Cerebellum (tissue), 5 donors: ENCODE data around the gene ZDHHC23.

DNA sequence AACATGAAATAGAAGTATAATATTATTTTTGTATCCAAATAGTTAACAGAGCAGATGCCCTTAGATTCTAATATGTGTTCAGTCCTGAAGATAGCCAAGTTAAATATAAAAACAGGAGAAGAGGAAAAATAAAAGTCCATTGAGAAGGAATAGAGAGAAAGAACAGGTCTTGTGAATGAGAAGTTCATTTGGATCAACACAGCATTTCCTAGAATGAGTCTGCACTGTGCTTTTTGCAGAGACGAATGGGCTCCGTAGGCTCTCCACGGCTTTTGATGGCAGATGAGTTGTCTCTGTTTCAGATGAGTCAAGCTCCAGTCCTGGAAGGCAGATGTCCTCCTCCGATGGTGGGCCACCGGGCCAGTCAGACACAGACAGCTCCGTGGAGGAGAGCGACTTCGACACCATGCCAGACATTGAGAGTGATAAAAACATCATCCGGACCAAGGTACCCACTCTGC lies 70.4 kb downstream of the SIDT1 start:
- PRO-cap, 3 experiments = no peak in any of the 3 experiments
- RAMPAGE, long total RNA = no peak

GRCh38 chr3:113673661-113673892 lies 22.9 kb downstream of the USF3 start:
- PRO-cap, 3 experiments = no peak in any of the 3 experiments
- RAMPAGE, long total RNA = no peak

DNA sequence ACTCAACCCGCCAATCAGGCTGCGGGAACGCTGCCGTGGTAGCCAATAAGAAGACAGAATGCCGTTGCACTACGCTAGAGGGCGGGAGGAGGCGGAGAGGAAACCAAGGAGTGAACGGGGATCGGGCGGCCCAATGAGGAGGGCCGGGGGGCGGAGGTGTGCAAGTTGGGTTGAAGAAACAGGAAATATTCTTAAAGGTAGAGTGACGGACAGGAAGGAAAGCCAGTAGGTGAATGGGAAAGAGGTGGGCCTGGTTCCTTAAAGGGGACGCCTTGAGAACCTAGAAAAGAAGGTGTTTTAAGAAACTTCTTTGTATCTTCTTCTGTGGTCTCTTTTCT lies 264 bp upstream of the USF3 start:
- PRO-cap, 3 experiments = peak in 3 of 3 experiments; most common plus-strand start position 225 of the sequence (in 3)
- RAMPAGE, long total RNA = no peak

DNA sequence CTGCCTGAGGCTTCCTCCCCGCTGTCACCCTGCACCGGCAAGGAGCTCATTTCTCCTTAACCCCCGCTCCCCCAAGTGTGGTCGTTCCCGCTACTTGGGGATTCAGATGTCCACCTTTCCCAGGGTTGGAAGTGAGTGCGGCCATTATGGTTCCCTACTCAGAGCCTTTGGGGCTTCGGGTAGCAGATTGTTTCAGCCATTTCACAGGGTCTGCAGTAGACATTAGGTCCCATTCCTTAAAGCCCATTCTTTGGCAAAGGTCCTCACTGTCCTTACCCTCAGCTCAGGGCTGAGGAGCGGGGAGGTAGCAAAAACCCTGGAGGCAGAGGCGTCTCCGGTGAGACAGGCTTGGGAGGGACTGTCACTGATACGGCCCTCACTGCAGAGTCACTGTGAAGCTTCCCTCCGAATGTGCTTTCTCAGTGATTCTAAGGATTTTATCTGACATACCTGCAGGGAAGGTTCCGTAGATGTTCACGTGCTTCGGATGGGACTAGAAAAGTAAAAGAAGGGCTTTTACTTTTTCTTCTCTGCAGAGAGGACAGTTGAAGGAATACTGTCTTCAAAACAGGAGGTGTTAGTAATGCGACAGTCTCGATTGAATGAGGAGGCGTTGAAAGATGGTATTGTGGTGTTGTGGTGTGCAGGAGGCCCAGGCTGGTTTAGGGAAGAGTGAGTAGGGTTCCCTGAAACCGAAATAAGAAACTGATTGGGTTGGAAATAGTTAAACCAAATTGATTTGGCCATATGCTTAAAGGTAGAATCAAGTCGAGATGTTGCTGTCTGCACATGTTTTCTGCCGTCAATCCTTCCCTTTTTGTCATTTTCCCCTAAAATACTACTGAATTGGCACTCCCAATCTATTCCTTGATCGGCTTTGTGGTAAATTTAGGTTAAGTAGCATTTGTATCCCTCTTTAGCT lies 634 bp downstream of the ATP6V1A start:
- PRO-cap, 3 experiments = peak in 1 of 3 experiments; most common minus-strand start position 411 of the sequence (in 1)
- RAMPAGE, long total RNA = no peak

DNA sequence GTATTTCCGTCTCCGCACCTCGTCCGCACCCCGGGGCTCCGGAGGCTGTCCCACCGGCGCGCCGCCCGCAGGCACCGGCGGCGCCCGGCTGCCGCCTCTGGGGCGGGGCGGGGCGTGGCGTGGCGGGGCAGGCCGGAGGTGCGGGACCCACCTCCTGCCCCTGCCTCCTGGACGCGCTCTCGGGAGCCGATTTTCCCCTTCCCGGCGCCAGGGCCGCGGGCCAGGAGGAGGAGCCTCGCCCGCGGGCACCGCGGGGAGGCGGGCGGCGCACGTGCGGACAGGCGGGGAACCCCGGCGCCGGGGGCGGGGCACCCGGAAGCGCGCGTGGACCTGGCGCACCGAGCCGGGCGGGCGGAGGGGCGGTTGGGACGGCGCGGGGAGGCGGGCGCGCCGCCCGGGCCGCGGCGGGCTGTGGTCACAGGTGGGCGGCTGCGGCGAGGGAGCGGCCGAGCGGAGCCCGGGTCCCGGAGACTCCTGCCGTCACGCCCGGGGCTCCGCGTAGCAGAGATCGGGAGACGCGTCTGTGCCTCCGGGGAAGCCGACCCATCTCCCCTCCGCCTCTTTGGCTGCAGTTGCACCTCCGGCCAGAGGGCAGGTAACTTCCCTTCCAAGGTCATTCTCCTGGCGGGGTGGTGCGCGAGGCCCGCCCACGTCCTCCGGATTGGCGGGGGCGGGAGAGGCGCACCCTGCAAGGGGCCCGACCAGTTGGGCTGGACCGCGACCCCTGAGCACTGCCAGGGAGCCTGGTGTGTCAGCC lies at the start of gene ZDHHC23:
ZDHHC23 (plus strand) TSS at position 418 of the 757 bp plus-strand sequence.
- PRO-cap, 3 experiments = peak in 2 of 3 experiments; most common plus-strand start position 341 of the sequence (in 1); most common minus-strand start position 181 of the sequence (in 1)
- RAMPAGE, long total RNA = no peak

- PRO-cap, 3 experiments = no peak in any of the 3 experiments
- RAMPAGE, long total RNA = no peak
Measured at GRCh38 chr3:114092474-114092974, 36.0 kb downstream of the QTRT2 start.

GRCh38 chr3:114152417-114153201 lies 26.2 kb downstream of the DRD3 start:
- PRO-cap, 3 experiments = no peak in any of the 3 experiments
- RAMPAGE, long total RNA = no peak

DNA sequence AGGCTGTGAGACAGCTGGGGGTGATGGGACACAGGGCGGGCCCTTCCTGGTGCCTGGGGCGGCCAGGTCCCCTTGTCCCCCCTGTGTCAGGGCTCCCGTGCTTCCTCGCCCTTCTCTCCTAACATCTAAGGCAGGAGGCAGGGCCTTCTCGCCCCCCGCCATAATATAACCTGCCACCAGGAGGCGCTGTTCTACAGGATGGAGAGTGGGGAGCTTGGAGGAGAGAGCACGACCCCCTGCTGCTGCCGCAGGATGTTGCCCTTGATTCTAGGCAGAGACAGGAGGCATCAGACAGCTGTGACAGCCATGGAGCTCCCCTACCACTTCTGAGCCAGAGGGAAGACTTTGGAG lies 3.0 kb upstream of the TIGIT start:
- PRO-cap, 3 experiments = no peak in any of the 3 experiments
- RAMPAGE, long total RNA = no peak

DNA sequence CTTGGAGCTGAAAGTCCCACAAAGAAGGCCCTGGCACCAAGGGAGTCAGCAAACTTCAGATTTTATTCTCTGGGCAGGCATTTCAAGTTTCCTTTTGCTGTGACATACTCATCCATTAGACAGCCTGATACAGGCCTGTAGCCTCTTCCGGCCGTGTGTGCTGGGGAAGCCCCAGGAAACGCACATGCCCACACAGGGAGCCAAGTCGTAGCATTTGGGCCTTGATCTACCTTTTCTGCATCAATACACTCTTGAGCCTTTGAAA lies 15.0 kb downstream of the TIGIT start:
- PRO-cap, 3 experiments = no peak in any of the 3 experiments
- RAMPAGE, long total RNA = no peak

GRCh38 chr3:114338483-114339321 lies 44.9 kb downstream of the TIGIT start:
- PRO-cap, 3 experiments = no peak in any of the 3 experiments
- RAMPAGE, long total RNA = no peak

GRCh38 chr3:114404816-114405218 lies 111.0 kb downstream of the TIGIT start:
- PRO-cap, 3 experiments = no peak in any of the 3 experiments
- RAMPAGE, long total RNA = no peak

- PRO-cap, 3 experiments = peak in 1 of 3 experiments; most common plus-strand start chr3:114450143 (in 1); most common minus-strand start chr3:114450142 (in 1)
- RAMPAGE, long total RNA = no peak
Measured at GRCh38 chr3:114449957-114450561, 156.2 kb downstream of the TIGIT start.

DNA sequence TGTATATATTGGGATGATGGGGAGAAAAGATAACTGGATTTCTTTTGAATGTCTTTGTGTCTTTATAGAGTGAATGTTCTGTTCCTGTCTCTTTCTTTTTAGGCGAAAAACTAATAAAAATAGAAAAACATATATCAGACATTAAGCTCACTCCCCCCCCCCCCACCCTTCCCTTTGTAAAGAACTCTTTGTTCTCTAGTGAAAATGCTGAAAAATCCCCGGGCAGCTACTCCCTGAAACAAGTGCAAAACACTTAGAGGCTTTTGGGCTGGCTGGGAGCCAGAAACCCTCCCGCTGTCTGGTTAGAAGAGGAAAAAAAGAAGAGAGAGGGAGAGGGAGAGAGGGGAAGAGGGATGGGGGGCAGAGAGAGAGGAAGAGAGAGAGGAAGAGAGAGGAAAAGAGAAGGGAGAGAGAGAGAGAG lies 160.0 kb downstream of the TIGIT start:
- PRO-cap, 3 experiments = peak in 1 of 3 experiments; most common minus-strand start position 228 of the sequence (in 1)
- RAMPAGE, long total RNA = no peak

DNA sequence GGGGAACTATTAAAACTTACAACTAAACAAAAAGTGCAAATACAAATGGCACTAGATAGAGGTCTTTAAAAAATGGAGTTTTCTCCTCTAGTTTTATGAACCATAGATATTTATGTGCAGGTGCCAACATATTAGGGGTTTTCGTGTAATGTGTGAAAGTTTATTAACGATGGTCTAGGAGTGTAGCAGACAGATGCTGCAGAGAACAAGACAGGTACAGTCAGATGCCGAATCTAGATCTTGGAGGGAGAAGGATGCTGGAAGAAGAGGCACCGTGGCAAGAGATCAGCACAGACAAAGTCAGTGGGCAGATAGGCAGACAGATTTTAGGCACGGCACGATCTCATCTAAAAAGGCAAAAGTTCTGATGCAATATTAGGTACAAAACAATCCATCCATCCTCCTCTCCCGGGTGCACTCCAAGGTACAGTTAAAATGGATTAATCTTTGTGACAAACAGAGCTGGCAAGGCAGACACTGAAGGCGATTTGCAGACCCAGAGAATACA lies 161.6 kb downstream of the TIGIT start:
- PRO-cap, 3 experiments = peak in 1 of 3 experiments; most common plus-strand start position 389 of the sequence (in 1); most common minus-strand start position 302 of the sequence (in 1)
- RAMPAGE, long total RNA = no peak

GRCh38 chr3:114564952-114566186 lies 271.5 kb downstream of the TIGIT start:
- PRO-cap, 3 experiments = no peak in any of the 3 experiments
- RAMPAGE, long total RNA = no peak

DNA sequence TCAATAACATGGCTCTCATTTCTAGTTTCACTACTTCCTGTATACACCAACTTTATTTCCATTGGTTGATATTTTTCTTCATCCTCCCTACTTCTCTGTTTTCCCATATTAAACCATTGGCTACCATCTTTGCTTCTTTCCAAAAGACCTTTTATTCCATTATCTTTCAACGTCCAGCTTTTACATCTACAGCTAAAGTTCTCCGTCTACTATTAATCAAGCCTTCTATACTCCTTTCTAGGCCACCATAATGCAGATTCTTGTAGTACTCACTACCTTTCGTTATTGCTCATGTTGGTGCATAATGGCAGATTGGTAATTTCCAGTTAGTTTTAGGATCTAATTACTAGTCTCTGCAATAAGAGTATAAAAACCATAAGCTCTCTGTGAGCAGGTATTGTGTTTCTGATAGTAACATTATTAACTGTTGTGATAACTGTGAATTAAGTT lies 318.2 kb downstream of the TIGIT start:
- PRO-cap, 3 experiments = no peak in any of the 3 experiments
- RAMPAGE, long total RNA = no peak

DNA sequence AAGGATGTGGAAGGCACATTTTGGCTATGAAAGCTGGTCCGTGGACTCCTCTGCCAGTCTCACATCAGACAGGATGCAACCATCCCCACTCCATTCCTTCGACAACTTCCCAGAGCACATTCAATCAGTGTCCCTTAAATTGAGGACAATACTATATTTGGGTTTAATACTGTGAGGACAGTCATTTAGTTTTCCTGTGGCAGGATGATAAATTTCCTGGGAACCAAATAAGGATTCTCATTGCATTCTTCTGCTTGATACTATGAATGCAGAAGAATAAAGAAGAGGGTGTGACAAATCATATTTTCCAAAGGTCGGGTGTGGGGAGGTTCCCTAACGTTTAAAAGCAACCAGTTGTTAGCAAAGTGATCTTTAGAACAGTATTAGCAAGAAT lies 329.4 kb downstream of the TIGIT start:
- PRO-cap, 3 experiments = no peak in any of the 3 experiments
- RAMPAGE, long total RNA = no peak

DNA sequence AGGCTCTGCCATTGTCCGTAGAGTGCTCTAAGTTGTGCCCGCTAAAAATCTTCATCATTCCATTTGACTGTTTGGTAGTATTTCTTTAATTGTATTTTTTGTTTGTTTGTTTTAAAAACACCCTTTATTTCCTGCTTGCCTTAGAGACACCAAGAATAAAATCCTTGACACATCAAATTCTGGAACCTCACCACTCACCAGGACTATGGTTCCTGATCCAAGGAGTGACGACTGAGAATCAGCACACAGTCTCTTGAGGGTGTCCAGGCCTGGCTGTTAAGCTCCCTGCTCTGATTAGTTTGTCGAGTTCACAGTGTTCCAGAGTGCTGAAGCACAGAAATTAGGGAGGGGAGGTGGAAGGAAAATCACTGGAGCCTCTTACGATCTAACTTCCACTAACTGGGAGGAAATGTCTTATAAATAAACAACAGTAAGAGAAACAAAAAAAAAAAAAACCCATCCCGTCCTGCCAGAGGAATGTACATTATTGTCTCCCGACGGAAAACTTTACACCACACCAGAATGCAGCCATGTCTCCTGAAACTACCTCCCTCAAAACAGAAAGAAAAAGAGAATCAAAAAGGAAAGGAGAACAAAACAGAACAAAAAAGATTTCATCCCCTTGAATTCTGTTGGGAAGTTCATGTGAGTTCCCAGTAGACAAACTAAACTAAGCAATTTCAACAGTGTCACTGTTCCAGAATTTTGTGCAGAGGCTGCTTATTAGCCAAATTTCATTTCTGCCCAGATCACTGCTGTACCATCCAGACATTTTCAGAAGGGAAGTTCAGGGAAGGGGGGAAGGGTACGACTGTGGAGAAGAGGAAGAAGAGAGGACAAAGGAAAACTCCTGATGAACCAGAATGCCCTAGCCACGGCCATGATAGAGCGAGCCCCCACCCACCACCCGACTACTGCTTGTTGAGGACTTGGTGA lies 330.4 kb downstream of the TIGIT start:
- PRO-cap, 3 experiments = peak in 2 of 3 experiments; most common minus-strand start position 304 of the sequence (in 2)
- RAMPAGE, long total RNA = no peak

DNA sequence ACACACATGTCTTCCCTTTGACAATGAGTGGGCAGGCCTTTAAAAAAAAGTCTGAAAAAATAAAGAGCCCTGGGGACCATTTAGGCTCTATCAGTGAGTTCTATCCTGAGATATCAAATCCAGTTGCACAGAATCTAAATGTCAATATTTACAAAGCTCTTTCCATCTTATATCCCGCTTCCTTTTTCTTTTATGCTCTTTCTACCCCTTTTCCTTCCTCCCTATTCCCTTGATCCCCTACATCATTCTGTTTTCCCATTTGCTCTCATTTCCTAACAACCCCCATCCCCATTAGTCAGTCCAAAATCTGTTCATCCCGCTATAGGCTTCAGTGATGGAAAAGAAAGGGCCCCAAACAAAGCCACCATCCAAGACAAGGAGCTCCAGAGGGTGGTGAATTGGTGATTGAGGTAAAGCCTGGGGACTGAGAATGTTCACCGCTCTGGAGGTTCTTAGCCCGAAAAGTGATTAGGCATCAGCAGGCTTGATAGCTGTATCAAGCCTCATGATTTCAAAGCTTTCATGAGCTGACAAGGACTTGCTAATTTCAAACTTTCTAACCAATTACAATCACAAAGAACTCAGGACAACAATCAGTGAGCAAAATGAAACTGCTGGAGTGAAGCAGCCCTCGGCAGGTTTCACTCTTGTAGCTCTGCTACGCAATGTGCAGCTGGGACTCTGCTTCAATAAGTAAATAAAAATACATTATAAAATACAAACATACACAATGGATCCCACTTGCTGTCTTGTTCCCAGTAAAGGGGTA lies 391.2 kb downstream of the TIGIT start:
- PRO-cap, 3 experiments = no peak in any of the 3 experiments
- RAMPAGE, long total RNA = no peak

- PRO-cap, 3 experiments = no peak in any of the 3 experiments
- RAMPAGE, long total RNA = no peak
Measured at GRCh38 chr3:115134626-115135474, 12.2 kb downstream of the ZBTB20 start.